ENCODE results near the gene ACSL3.

GRCh38 chr2:219643717-219644508 lies 16.5 kb downstream of the SLC4A3 start:
- RRBS, result no CpG with 5 or more reads among the region's 19 CpGs

GRCh38 chr2:219758813-219759365 lies 131.5 kb downstream of the SLC4A3 start:
- RRBS, result no CpG with 5 or more reads among the region's 2 CpGs

- RRBS, result no CpG with 5 or more reads among the region's 3 CpGs
These were observed 249.4 kb downstream of the EPHA4 start for GRCh38 chr2:221322750-221323004.

DNA sequence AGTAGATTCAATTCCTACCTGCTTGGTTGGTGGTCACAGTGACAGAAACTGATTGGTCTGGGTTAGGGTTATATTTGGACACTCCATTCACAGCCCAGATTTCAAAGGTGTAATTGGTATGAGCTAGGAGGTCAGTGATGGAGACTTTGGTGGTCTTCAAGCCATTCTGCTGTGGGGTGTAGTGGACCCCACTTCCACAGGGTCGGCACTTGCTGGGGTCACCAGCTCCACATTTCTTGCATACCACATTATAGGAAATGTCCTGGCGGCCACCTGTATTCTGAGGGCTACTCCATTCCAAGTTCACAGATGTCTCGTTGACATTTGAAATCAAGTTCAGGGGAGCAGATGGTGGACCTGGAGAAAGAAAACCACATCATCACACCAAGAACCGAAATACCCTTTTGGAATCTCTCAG lies 89.8 kb downstream of the EPHA4 start:
- RRBS, result no CpG with 5 or more reads among the region's 4 CpGs

DNA sequence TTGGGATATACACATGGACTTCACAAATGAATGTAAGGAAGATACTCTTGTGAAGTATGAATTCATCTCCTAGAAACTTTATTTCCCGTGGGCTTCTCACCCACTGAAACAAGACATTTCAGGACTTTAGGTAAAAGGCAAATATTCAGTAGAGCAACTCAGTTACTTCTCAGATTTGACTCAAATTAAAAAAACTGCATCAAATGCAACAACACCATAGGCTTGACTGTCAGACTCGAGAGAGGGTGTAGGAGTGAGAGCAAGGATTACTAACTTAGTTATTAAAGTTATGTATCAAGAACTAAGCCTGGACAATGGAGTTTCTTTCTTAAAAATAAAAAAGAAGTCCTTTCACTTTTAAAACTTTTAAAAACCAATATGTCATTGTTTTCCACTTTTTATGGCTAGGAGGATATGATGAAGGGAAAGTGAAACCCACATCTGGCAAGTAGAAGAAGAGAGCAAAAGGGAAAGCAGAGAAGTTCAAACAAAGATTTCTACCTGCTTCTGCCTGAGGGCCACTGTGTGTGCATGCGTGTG lies 71.6 kb upstream of the ACSL3 start:
- RRBS, result no CpG with 5 or more reads among the region's 3 CpGs

- RRBS, result no CpG with 5 or more reads among the region's 5 CpGs
These were observed 18.0 kb upstream of the ACSL3 start for GRCh38 chr2:222842659-222843409.

GRCh38 chr2:222860704-222861158 lies at the start of gene ACSL3:
TSS of gene ACSL3 (plus strand) at chr2:222861036.
- RRBS, result 1% methylated on average over 34 of the region's 60 CpGs

DNA sequence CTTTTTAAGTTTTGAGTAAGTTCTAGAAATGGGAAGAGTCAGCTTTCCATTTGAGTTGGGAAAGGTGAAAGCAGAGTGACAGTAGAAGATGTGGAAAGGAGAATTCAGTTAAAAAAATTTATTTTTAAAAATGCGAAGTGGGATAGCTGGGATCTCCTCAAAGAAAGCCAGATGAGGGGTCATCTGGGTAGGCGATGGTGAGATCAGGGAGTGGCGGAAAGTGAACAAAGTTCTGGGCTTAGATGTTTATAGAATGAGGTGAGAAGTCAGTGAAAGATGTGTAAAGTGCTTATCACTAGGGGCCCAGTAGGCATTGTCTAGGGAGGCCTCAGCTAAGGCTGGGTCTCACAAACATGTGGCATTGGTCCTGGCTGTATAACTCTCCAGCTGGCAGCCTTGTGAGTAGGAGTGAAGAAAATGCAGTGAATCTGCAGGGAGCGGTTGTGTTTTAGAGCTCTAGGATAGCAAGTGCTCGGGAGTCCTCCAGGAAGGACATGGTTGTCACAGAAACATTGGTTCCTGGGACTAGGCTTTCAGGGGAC lies 10.4 kb downstream of the ACSL3 start:
- RRBS, result no CpG with 5 or more reads among the region's 5 CpGs

DNA sequence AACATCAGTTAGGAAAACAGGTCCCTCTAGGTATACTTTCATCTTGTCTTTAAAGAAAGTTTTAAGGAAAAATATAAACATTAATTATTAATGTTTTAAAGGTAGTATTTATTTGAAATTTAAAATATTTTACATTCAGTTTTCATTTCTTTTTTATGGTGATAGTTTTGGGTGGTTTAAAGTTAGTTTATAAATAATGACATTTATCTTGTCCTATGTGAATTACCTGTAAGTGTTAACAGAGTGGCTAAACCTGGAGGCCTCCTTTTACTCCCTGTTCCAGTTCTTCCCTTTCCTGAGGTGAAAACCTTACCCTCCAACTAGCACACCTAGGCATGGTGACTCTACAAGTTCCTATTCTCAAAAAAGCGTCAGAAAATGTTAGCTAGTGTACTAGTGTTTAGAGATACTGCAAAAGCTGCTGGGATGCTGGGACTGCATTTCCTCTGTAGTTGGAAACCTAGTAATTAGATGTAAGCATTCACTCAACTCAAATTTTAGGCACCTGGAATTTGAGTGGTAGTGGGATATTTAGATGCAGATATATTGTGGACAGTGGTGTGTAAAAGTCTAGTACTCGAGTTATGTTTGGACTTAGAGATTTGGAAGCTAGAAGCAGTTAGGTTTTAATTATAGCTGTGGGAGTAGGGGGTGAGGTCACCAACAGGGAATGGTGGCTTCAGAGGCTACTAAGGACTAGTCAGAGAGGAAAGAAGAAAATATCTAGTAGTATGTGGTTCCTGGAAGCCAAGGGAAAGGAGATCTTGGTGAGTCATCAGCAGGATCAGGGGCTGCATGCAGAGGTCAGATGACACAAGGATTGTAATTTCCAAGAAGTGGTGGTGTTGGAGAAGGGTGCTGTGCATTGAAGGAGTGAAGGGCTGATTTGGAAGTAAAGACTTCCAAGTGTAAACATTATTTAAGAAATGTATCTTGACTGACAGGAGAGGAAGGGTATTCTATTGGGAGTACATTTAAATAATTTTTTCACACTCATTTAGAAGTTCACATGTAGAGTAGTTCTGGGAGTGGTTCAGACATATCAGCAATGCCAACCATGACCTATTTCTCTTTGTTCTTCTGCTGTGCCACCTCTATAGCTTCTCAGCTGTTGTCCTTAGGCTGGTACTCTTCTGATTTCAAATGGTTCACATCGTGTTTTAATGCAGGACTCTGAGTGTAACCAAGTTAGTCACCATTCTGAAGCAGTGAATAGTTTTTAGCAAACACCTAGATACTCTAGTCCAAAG lies 58.9 kb downstream of the ACSL3 start:
- RRBS, result no CpG with 5 or more reads among the region's 3 CpGs

DNA sequence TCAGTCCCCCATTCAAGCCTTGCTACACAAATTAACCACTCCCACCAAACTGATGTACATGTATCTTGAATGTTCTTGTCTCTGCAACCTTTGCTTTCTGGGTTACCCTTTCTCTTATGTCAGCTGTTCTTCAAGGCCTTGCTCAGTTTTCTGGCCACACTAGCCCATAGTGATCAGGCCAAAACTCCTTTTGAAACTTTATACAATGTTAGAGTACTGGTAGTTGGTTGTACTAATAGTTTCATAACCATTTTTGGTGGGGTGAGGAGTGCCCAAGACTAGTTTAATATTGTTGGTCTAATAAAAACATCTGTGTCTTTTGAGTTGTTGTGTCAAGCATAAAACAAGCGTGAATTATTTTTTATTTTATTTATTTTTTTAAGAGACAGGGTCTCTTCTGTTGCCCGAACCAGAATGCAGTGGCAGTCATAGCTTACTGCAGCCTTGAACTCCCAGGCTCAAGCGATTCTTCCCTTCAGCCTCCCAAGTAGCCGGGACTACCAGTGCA lies 74.0 kb downstream of the ACSL3 start:
- RRBS, result no CpG with 5 or more reads among the region's 4 CpGs

GRCh38 chr2:223053333-223053947 lies 1.4 kb downstream of the KCNE4 start:
- RRBS, result no CpG with 5 or more reads among the region's 14 CpGs

DNA sequence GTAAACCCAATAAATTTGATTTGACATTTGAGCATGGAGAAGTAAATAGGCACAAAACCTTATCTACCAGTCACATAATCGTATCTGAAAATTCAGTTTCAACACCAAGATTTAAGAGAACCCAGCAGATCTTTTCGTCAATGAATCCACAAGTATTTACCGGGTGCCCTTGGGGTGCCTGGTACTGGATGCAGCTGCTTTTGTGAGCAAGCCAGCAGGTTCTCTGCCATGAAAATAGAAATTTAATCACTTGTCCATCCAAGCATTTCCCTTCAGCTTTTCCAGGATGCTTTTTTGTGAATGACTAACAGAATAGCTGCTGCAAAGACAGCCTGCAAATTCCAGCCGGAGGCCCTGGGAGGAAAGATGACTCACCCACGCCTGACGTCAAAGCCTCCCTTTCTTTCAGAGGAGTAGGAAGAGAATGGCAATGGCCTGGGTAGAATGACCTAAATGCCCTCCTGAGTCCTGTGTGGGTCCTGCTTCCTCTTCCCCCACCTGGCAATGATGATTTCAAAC lies 112.0 kb downstream of the AP1S3 start:
- RRBS, result no CpG with 5 or more reads among the region's 6 CpGs

- RRBS, result no CpG with 5 or more reads among the region's 5 CpGs
These were observed 77.3 kb downstream of the AP1S3 start for GRCh38 chr2:223760050-223760469.

GRCh38 chr2:223805652-223806463 lies 31.5 kb downstream of the AP1S3 start:
- RRBS, result no CpG with 5 or more reads among the region's 13 CpGs

- RRBS, result no CpG with 5 or more reads among the region's 10 CpGs
These were observed 21.0 kb downstream of the AP1S3 start for GRCh38 chr2:223816265-223816954.

DNA sequence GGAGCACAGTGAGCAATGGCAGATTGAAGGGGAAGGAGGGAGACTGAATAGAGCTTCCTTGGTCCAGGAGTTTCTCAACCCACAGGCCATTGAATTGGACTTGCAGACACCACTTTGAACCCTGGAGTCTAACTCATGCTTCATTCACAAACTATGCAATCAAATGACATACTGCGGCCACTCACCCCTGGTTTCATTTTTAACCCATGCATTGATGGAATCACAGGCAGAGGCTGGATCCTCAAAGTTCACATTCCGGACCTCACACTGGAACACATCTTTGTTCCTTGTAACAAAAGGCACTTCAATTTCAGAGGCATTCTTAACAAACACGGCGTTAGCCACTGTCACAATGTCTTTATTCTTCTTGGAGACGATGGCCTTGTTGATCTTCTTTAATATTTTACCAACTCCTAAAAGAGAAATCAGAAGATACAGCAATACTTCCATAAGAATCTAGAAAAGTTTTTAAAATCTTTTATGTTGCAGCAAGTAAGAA lies 40.7 kb downstream of the MRPL44 start:
- RRBS, result no CpG with 5 or more reads among the region's 5 CpGs

GRCh38 chr2:224145841-224146353 lies 106.8 kb upstream of the SERPINE2 start:
- RRBS, result no CpG with 5 or more reads among the region's 3 CpGs

- RRBS, result no CpG with 5 or more reads among the region's 3 CpGs
These were observed 2.2 kb downstream of the FAM124B start for GRCh38 chr2:224399667-224400132.

DNA sequence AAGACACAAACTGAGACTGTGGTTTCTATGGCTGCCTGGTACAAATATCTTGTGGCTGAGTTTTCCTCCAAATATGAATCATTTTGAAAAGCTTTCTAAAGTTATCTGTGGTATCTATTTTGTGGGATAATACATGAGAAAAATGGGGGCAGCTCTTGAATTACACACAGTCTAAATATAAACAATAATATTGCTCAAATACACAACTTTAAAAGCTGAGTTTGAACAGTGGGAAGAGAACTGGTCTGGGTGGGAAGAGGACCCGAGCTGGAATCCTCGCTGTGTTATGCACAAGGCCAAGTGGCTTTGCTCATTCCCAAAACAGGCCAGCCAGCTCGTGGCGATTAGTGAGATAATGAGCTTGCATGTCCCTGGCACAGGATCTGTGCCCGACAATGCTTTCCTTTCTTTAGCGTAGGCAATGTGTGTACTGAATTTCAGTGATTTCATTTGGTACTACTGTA lies 10.6 kb upstream of the FAM124B start:
- RRBS, result no CpG with 5 or more reads among the region's 6 CpGs

- RRBS, result no CpG with 5 or more reads among the region's 6 CpGs
These were observed 76.3 kb upstream of the FAM124B start for GRCh38 chr2:224478175-224478542.

All from HGPS cell (cell line).